Ascending aorta (tissue), 1 donor: ENCODE results near the gene ST13.

DNA sequence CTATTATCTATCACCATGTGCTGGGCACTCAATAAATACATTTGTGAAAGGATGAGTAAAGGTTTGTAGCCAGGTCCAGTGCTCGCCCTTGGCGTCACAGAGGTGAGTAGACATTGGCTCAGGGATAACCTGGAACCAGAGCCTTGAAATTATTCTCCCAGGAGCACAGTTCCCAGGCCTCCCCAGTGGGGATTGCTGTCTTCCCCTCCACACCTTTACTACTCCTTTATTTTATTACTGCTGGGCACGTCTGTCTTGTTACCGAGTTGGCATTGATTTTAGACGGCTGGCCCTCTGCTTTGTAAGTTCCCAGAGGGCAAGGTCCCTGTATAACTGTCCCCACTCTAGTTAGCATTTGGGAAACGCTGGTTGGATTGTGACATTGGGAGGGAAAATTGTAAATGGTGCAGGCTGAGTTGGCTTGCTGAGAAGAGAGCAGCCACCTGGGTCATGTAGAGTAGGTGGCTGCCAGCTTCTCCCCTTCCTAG, 1.6 kb downstream of the TAB1 start:
- PRO-cap = no peak

GRCh38 chr22:39472357-39473448, 15.9 kb downstream of the MGAT3 start:
- PRO-cap = no peak

- PRO-cap = no peak
These were observed 7.3 kb upstream of the MIEF1 start for GRCh38 chr22:39494711-39495232.

GRCh38 chr22:39522001-39522523, 1.7 kb downstream of the ATF4 start:
- PRO-cap = no peak

GRCh38 chr22:39874916-39875361, 18.6 kb downstream of the ENTHD1 start:
- PRO-cap = no peak

DNA sequence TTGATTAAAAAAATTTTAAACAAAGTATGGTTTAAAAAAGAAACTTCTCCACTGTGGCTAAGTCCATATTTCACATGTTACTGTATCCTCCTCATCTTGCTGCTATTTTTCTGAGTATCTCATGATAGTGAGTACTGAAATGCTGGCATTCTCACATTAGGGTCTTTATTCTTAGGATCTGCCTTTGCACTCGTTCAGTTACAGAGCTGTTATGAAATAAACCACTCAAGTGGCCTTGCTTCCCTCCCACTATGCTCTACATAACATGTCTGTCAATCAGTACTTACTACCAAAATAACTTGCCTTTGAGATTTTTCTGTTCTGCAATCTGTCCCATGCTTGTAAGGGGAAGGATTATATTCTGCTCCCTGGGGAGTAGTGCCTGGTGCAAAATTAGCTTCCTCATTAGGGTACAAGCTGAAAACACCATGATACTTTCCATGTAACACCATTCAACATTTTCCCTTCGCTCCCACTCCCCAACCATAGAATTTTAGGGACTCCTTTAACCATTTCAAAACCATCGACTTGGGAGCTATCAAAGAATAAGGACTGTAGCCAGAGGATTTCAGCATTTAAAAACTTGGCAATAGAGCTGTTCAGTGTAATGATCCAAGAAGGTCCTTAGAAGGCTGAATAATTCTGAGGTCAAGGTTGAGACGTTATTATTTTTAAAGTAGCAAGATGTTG, 1.9 kb upstream of the GRAP2 start:
- PRO-cap = no peak

DNA sequence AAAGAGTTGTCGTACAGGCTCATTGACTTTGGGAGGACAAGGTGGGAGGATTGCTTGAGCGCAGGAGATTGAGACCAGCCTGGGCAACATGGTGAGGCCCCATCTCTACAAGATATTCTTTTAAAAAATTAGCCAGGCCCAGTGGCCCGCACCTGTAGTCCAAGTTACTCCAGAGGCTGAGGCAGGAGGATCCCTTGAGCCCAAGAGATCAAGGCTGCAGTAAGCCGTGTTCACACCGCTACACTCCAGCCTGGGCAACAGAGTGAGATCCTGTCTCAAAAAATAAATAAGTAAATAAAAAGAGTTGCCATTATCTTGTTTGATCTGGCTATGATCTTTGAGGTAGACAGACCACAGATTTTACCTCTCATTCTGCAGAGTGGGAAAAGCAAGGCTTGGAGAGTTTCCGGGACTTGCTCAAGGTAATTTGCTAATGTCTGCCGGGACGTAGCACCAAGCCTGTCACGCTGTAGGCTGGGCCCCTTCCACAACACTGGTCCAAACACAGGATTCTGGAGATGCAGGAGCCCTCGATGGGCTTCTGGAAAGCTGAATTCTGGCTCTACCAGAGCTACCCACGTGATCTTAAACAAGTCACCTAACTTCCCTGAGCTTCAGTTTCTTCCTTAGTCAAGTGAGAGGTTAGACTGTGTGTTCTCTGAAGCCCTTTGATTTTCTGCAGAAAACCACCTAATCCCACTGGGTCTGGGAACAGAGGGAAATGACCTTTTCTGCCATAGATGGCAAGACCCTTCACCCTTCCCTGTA, 6.8 kb downstream of the GRAP2 start:
- PRO-cap = no peak

GRCh38 chr22:39921289-39921510, 20.3 kb downstream of the GRAP2 start:
- PRO-cap = no peak

- PRO-cap = no peak
These were observed 14.7 kb downstream of the FAM83F start for GRCh38 chr22:40009500-40009793.

DNA sequence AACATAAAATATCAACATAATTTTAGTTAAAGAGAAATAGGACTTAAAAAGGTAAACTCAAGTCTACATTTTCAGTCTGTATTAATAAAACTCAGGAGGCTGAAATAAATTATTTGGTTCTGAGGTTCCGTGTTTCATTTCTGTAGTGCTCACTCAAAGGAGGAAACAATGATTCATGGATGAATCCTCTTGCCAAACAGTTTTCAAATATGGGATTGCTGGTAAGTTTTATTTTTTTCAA, 69.4 kb upstream of the ADSL start:
- PRO-cap = no peak

DNA sequence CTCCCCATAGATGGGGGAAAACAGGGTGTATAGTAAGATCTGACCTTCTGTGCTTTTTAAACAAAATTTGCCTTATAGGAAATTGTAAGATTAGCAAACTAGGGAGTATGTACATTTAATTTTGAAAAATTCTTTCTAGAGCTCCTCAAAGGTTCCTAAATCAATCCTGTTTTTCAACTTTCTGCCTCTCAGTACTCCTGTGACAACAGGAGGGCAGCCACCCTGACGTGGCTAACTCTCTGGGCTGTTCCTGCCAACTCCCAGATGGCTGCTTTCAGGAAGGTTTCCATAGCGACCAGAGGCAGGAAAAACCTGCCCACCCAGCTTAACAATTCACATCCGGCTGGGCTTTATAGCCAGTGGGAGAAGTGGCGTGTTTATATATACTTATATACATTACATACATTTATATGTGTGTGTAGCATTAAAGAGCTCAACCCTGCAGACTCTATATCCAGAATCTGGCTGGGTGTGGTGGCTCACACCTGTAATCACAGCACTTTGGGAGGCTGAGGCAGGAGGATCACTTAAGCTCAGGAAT, 26.5 kb downstream of the SGSM3 start:
- PRO-cap = no peak

- PRO-cap = no peak
These were observed 114.9 kb downstream of the MRTFA start for GRCh38 chr22:40521595-40521951.

GRCh38 chr22:40528079-40528360, 108.5 kb downstream of the MRTFA start:
- PRO-cap = no peak

GRCh38 chr22:40586689-40587143, 49.8 kb downstream of the MRTFA start:
- PRO-cap = no peak

DNA sequence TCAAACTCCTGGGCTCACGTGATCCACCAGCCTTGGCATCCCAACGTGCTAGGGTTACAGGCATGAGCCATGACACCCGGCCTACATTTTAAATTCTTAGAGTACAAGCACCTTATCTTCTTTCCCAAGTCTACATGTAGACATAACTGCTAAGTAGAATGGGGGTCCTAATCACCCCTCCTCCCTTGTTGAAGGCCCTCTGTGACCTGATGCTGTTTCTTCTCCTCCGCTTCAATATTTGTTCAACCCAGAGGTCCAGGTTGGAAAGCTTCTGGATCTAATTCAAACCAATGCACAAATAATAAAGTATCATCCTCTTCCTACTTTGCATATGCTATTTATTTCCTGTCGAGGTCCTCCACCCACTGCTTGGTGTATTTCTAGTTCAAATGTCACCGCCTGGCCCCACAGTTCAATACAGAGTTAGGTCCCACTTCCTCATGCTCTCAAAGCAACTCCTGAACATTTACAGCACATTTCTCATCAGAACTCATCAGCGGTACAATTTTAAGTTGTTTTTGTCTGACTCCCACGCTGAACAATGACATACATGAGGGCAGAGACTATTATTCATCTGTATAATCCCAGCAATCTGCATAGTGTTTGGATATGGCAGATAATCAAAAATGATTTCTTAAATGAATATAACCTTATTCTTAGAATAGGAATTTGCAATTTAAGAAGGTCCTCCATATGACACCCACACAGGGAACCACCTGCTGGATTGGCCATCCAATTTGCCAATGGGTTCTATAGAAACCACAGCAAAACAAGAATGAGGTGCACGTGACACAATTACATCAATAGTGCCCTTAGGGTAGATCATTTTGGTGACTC, 54.4 kb downstream of the SLC25A17 start:
- PRO-cap = no peak

DNA sequence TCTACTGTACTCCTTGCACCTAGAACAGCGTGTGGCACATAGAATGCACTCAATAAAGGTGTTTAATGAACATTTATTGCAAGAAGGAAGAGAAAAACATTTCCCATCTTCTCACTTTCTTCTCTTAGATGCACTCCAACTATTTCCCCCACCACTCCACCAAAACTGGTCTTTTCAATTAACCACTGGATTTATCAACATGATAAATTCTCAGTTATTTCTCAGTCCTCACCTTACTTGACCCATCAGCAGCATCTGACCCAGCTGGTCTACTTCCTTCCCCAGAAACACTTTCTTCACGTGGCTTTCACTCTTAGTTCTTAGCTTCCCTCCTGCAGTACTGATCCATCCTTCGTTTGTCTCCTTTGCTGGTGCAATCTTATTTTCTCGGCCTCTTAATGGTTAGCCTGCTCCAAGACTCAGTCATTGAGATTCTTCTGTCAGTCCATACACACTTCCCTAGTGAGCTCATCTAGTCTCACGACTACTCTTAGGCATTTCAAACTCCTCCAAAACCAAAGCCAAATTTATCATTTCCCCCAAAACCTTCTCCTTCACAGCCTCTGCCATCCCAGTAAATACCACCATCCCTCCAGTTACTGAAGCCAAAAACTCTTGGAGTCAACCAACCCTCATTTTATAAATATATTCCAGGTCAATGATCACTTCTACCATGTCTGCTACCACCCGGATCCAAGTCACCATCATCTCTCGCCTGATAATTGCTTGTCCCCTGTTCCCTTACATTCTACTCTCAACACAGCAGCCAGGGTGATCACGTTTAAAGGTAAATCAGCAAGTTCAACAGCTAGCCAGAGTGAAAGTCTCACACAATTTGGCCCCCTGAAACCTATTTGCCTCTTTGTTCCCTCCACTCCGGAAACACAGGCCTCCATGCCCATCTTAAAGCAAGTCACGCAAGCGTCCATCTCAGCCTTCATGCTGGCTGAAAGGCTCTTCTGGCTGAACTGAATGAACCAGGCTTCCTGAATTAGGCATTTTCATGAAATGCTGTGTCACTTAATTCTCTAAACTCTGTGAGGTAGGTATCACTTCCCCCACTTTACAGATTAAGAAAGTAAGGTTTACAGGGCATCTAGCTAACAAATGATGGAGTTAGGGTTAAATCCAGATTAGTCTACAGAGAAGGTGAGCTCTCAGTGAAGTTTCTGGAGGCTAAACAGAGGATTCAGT, 1.8 kb downstream of the SLC25A17 start:
- PRO-cap = no peak

DNA sequence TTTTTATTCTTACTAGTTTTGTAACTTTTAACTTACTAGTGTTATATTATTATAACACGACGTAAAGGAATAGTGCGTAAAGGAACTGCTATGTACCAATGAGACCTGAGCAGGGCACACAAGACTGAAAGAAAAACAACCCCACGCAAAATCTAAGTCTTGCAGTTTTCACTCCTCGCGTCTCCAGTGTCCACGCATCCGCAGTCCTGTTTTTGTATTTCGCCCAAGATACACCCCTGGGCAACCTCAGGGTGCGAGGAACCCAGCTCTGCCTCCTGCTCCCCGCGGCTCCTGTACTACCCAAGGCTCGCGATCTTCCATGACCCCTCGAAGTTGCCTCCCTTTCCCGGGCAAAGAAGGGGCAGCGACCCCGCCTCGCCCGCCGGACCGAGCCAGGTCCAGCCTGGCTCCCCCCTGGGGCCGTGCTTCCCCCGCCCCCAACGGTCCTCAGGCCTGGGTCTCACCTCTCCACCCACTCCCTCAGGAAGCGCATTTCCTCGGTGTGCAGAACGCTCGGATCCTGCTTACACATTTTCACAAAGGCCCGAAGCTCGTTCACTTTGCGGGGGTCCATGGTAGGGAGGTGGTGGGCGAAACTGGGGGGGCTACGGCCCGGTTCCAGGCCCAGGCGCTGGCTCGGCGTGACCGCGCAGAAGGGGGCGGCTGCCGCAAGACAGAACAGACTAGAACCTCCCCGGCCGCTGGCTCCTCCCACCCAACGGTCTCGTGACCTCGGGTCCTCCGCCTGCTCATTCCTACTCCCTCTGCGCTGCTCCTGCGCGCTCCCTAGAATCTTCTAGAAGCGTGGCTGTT, at the start of gene ST13:
ST13 (minus strand) TSS at position 673 of the 813 bp plus-strand sequence.
- PRO-cap = unidirectional peak, minus-strand start at position 675 of the sequence

DNA sequence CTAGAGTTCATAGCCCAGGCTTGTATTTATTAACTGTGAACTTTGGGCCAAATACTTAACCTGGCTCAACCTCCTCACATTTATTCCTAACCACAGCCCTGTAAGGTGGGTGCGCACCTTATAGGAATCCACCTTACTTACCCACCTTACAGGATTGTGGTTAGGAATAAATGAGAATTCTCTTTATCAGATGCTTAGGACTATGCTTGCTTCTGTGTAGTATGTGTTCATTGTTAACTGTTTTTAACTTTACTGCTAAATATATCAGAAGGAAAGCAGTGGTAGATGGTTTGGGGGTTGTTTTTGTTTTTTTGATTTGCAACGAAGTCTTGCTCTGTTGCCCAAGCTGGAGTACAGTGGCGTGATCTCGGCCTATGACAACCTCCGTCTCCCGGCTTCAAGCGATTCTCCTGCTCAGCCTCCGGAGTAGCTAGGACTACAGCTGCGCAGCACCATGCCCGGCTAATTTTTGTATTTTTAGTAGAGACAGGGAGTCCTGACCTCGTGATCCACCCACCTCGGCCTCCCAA, 6.4 kb downstream of the EP300 start:
- PRO-cap = no peak

DNA sequence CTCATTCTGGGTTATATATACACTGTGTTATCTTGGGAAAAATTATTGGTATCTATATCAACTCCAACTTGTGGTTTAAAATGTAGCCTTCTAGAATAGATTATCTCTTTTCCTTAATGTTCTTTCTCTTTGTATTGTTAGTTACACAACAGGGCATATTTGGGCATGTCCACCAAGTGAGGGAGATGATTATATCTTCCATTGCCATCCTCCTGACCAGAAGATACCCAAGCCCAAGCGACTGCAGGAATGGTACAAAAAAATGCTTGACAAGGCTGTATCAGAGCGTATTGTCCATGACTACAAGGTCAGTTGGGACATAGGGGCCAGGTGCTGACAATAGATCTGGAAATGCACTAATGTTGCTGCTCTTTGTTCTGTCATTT, 34.9 kb upstream of the L3MBTL2 start:
- PRO-cap = no peak

DNA sequence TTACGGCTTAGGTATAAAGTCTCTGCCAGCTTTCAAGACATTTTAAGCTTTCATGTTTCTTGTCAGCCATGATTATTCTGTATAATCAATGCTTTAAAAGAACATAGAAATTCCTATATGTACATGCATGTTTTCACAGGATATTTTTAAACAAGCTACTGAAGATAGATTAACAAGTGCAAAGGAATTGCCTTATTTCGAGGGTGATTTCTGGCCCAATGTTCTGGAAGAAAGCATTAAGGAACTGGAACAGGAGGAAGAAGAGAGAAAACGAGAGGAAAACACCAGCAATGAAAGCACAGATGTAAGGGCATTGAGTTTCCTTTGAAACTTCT, 32.8 kb upstream of the L3MBTL2 start:
- PRO-cap = no peak